HGPS cell (cell line): Measurements from ENCODE around the gene CACNB1.

- RRBS = no CpG with 5 or more reads among the region's 2 CpGs
These were observed 13.1 kb downstream of the LASP1 start for GRCh38 chr17:38883071-38883319.

DNA sequence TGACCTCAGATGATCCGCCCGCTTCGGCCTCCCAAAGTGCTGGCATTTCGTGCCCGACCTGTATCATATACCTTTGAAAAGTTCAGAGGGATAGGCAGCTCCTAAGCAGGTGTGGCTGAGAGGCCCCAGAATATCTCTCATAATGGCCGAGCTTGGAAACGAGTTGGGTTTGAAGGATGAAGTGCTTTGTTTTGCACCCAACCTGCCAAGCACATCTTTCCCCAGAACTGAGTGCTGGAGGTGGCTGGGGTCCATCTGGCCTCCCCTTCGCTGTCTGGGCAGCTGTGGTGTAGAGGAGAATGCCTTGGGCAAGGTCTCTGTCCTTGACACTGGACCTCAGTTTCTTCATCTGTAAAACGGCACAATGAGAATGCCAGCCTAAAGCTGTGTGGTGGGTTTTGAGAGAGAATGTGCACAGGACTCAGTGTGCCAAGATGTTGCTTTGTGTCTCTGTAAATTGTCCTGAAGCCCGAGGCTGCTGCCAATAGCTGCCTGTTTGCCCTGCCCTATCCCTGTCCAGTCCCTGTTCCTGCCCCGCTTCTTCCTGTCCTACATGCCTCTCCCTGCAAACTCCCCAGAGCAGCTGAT lies 15.2 kb downstream of the LASP1 start:
- RRBS = no CpG with 5 or more reads among the region's 11 CpGs

GRCh38 chr17:38903441-38903989 lies 33.7 kb downstream of the LASP1 start:
- RRBS = no CpG with 5 or more reads among the region's 5 CpGs

DNA sequence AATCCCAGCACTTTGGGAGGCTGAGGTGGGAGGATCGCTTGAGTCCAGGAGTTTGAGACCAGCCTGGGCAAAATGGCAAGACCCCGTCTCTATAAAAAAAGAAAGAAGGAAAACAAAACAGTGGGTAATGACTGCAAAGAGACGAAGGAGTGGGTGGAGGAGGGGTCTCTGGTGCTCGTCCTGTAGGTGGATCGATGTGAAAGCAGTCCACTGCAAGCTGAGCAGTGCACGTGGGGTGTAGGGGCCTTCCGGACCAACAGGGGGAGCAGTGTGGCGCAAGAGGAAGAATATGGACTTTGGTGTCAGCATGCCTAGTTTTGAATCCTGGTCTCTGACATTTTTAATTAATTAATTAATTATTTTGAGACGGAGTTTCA lies 43.3 kb downstream of the FBXO47 start:
- RRBS = no CpG with 5 or more reads among the region's 9 CpGs

GRCh38 chr17:39110294-39111132 lies 40.9 kb downstream of the PLXDC1 start:
- RRBS = no CpG with 5 or more reads among the region's 20 CpGs

GRCh38 chr17:39118774-39119082 lies 32.7 kb downstream of the PLXDC1 start:
- RRBS = no CpG with 5 or more reads among the region's 2 CpGs

GRCh38 chr17:39177171-39177937 lies 11.4 kb upstream of the ARL5C start:
- RRBS = no CpG with 5 or more reads among the region's 18 CpGs

DNA sequence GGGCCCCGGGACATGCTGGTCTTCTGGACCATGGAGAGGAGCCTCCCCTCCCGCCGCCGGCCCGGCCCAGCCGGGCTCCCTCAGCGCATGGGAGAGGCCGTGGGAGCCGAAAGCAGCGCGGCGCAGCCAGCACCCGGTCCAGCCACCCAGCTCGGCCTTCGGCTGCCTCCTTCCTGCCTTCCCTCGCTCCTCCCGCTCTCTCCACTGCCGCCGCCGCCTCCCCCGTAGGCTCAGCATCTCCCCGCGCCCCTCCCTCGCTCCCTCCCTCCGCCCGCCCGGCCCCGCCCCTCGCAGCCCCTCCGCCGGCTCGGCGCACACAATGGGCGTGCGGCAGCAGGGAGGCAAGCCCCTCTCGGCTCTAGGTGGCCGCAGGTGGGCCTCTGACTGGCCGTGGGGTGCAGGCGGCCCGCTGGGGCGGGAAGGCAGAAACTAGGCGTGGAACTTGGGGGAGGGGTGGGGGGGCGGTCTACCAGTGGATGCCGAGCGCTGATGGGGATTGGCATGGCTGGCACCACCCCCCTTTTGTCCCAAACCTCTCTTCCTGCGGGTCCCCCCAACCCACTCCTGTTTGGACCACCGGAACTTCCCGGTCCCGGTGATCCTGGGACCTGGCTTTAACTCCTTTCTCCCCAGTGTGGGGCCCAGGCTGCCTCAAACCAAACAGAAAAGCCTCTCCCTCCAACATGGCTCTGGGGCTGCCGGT lies at the start of gene CACNB1:
CACNB1 (minus strand) TSS at position 206 of the 703 bp plus-strand sequence.
- RRBS = 5% methylated on average over 14 of the region's 50 CpGs

GRCh38 chr17:39204425-39204859 lies 4.4 kb downstream of the RPL19 start:
- RRBS = no CpG with 5 or more reads among the region's 12 CpGs

DNA sequence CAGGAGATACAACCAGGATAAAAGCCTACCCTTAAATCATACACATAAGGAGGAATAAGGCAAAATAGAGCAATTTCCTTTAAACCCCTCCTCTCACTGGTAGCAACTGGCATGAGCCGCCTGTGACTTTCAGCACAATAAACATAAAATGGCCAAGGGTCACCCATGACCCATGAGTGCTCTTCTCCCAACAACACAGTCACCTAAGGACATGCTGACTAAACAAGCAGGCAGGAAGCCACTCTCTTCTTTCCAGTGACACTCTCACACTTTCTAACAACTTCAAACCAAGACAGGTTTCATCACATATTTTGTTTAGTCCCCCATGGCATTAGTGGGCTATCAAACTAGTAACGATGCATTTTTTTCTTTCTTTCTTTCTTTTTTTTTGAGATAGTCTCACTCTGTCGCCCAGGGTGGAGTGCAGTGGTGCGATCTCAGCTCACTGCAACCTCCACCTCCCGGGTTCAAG lies 30.9 kb upstream of the STAC2 start:
- RRBS = no CpG with 5 or more reads among the region's 5 CpGs

DNA sequence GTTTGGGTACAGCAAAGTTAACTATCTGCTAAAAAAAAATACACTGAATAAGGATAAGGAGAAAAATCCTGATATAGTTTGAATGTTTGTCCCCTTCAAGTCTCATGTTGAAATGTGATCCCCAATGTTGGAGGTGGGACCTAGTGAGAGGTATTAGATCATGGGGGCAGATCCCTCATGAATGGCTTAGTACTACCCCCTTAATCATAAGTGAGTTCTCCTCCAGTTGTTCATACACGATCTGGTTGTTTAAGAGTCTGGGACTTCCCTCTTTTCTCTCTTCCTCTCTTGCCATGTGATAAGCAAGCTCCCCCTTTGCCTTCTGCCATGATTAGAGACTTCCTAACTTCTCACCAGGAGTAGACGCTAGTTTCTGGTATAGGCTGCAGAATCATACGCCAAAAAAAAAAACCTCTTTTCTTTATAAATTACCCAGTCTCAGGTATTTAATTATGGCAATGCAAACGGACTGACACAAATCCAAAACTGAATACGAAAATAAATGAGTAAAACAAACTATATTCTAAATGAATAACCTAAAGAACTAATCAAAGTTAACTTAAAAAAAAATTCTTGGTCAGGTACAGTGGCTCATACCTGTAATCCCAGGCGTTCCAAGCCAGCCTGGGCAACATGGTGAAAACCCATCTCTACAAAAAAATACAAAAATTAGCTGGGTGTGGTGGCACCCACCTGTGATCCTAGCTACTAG lies 75.5 kb downstream of the FBXL20 start:
- RRBS = no CpG with 5 or more reads among the region's 6 CpGs

GRCh38 chr17:39365290-39365949 lies 36.0 kb downstream of the FBXL20 start:
- RRBS = no CpG with 5 or more reads among the region's 3 CpGs

DNA sequence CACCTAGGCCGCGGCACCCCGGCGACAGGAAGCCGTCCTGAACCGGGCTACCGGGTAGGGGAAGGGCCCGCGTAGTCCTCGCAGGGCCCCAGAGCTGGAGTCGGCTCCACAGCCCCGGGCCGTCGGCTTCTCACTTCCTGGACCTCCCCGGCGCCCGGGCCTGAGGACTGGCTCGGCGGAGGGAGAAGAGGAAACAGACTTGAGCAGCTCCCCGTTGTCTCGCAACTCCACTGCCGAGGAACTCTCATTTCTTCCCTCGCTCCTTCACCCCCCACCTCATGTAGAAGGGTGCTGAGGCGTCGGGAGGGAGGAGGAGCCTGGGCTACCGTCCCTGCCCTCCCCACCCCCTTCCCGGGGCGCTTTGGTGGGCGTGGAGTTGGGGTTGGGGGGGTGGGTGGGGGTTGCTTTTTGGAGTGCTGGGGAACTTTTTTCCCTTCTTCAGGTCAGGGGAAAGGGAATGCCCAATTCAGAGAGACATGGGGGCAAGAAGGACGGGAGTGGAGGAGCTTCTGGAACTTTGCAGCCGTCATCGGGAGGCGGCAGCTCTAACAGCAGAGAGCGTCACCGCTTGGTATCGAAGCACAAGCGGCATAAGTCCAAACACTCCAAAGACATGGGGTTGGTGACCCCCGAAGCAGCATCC lies 450 bp downstream of the CDK12 start:
- RRBS = 2% methylated on average over 6 of the region's 38 CpGs

DNA sequence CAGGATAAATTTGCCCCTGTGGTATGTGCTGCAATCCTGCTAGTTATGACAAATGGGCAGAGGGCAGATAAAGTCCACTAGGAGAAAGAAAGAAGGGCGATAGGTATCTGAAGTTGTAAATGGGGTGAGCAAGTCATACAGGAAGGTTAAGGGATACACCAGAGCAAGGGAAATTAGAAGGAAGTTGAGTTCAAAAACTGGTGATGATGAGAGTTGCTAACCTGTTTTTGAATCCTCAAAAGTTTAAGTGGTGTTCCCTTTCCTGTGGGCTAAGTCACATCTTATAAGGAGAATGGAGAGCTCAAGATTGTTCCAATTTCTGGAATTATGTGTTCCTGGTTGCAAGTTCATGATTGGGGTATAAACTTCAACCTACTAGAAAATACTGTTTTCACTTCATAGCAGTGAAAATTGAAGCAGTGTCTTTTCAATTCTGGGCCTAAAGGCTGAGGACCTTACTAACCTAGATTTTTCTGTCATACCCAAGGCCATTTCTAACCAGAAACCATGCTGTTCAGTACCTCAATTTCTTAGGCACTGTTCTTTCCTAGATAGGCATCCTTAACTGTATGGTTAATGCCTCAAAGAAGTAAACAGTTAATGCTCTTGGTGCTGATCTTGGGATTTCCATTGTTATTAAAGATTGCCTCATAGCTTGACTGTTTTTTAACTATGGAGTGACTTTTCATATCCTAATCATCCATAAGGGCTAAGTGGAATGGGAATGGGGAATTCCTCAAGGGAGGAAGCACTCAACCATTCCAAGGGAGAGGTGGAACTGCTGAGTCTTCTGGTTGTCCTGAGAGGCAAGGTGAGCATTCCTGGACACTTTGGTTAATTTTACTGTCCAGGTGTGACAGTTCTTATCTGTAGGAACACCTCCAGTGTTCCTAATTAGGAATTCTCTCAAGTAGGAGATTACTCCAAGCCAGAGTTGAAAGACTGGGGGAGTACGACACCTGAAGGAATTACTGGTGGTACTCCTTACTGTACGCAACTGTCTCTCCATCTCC lies 72.2 kb downstream of the NEUROD2 start:
- RRBS = no CpG with 5 or more reads among the region's 3 CpGs

- RRBS = no CpG with 5 or more reads among the region's 3 CpGs
These were observed 54.2 kb downstream of the NEUROD2 start for GRCh38 chr17:39553392-39554085.

GRCh38 chr17:39627935-39628973 lies 1.5 kb downstream of the PPP1R1B start:
- RRBS = no CpG with 5 or more reads among the region's 12 CpGs

GRCh38 chr17:39639603-39640124 lies 2.7 kb downstream of the STARD3 start:
- RRBS = no CpG with 5 or more reads among the region's 6 CpGs

GRCh38 chr17:39642482-39643123 lies 5.7 kb downstream of the STARD3 start:
- RRBS = no CpG with 5 or more reads among the region's 7 CpGs

- RRBS = no CpG with 5 or more reads among the region's 9 CpGs
These were observed 12.9 kb upstream of the TCAP start for GRCh38 chr17:39652071-39652745.

DNA sequence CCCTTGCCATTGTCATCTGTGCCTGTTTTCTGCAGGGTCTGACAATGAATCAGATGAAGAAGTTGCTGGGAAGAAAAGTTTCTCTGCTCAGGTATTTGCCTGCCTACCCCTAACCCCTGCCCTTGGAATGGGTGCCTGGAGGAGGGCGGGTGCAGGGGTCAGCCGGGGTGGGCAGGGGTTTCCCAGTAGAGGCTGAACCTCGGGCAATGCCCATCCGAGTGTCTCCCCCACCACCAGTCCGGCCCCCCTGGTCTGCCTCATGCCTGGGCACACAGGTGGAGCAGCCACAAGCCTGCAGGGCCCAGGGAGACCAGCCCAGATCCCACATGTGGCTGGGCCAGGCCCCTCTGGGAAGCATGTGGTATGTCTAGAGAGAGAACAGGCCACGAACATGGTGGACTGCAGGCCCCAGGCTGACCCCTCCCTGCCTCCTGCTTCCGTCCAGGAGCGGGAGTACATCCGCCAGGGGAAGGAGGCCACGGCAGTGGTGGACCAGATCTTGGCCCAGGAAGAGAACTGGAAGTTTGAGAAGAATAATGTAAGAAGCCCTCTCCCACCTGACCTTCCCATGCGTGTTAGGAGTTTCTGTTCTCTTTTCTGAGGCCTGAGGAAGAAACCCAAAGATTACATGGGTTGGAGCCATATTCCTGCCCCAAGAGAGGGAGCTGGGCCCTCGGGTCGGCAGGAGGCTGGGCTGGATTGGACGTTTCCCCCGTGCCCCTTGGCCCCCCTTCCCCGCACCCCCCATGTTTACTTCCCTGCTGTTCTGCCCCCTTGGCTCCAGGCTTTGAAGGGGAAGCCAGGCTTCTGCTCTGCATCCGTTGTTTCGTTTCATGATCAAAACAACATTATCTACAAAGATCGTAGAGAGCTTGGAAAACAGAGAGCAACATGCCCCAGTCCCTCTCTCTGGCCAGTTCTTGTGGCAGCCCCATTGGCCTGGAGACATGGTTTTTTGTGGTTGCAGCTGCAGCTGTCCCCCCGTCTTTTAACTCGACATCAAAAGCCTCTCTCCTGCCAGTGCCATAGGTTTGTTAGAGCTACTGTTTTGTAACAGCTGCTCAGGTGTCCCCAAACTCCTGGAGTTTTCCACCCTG lies 5.8 kb upstream of the TCAP start:
- RRBS = 77% methylated on average over 3 of the region's 21 CpGs